Gallbladder (tissue), 1 donor: Measurements from ENCODE around the genes DSC1 and ZNF397.

DNA sequence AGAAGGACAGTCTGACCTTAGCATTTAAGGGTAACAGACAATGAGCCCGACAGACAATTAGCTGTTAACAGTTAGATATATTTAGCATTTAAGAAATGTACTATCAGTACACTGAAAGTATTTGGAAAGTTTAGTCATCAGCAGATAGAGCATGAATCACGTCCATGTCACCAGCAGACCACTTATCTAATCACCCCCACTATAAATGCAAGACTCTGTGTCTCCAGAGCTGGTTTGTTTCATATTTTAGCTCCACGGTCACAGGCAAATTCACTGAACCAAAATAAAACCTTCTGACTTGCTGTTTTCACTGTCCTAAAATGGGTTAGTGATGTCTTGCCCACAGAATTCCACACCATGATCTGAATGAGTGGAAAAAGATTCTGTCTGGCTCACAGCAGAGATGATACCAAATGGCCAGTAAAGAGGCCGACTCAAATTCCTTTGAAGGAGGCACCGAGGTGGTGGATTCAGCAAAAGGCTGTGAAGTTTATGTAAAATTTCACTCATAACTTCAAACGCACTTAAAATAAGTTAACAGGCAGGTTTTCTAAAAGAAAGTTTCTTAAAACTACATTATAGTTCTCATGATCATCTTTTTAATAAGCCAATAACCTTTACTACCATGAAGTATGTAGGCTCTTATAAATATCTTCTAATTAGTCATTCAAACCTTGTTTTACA lies 64.8 kb downstream of the CDH2 start:
- PRO-cap: no peak

DNA sequence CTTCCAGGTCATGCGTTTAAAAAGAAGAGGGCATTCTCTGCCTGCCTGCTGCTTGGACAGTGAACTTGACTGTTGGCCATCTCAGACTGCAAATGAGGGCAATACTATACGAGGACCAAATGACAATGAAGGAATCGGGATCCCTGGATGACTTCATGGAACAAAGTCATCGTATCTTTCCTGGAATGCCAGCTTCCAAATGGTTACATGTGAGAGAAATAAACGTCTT lies 57.2 kb downstream of the CDH2 start:
- PRO-cap: no peak

- PRO-cap: no peak
Observed at GRCh38 chr18:28126586-28127210, 50.2 kb downstream of the CDH2 start.

DNA sequence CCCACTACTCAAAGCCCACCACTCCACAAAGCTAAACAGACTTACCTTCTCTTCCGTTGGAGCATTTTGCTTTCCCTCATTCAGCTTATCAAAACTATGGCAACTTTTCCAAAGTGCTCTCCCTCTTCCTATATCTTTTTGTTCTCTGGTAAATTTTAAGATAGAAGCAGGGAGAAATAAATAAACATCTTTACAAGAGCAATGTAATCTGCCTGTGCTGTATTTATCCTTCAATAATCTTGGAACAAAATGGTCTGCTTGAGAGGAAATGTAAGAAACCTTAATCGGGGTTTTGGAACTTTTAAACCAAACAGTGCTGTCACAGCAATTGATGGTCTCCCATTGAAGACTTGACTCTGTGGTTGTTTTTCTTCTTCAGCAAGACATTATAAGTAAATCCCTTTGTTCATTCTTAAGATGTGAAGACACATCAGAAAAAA lies 360.1 kb downstream of the DSC3 start:
- PRO-cap: no peak

- PRO-cap: no peak
Observed at GRCh38 chr18:30992148-30992804, 50.3 kb downstream of the DSC3 start.

- PRO-cap: no peak
Observed at GRCh38 chr18:31070593-31070883, 28.0 kb upstream of the DSC3 start.

DNA sequence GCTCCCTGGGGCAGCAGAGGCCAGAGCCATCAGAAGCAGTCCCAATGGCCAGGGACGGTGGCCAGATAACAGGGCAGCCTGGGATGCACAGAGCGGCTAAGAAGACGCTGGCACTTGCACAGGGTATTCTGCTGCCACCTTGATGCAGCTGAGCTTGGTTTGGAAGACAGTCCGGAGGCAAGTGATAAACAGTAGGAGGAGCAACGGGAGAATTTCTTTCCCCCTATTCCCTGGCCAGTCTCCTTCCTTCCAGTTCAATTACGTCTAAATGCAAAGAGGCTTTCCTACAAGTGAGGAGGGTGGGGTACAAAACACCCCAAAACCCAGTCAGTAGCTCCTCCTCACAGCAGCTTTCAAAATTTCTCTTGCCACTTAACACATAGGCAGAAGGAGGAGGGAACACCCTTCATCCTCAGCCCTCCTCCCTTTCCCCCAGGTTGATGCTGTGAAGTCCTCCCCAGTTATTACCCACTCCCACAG lies at the start of gene DSC1:
DSC1 (minus strand) TSS at position 292 of the 480 bp plus-strand sequence.
- PRO-cap: no peak

- PRO-cap: no peak
Observed at GRCh38 chr18:31202960-31203420, 40.3 kb upstream of the DSC1 start.

DNA sequence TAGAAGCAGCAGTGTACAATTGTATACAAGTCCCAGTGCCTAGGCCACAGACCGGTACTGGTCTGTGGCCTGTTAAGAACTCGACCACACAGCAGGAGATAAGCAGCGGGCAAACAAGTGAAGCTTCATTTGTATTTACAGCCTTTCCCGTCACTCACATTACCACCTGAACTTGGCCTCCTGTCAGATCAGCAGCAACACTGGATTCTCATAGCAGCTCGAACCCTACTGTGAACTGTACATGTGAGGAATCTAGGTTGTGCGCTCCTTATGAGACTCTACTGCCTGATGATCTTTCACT lies 60.8 kb upstream of the DSC1 start:
- PRO-cap: no peak

- PRO-cap: no peak
Observed at GRCh38 chr18:32366582-32367610, 103.8 kb downstream of the GAREM1 start.

GRCh38 chr18:32372215-32373127 lies 98.2 kb downstream of the GAREM1 start:
- PRO-cap: bidirectional peak, plus-strand start at chr18:32372646, minus-strand start at chr18:32372344

DNA sequence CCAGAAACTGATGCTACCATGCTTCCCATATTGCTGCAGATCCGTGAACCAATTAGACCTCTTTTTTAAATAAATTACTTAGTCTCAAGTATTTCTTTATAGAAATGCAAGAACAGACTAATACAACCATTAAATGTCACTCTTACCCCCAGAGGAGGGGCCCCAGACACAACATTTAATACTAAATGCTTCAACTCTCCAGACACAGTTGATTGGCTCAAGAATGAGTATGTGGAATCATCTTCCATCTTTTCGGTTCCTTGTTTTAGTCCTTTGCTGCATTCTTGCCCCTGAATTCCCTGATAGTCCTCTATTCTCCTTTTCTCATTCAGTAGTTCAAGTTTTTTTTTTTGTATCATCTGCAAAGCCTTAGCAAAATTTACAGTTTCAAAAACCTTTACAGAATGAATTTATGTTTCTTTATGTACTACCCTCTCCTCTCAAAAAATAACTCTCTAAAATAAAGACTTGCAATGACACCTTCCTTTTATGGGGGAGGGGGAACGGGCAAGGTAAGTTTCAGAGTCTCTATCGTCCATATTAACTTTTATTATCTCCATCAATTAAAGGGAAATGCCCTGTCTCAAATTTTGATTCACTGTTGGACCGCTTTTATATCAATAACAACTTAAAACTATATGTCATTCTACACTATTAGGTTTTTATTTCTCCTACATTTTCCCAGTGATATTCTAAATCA lies 41.9 kb downstream of the GAREM1 start:
- PRO-cap: no peak

DNA sequence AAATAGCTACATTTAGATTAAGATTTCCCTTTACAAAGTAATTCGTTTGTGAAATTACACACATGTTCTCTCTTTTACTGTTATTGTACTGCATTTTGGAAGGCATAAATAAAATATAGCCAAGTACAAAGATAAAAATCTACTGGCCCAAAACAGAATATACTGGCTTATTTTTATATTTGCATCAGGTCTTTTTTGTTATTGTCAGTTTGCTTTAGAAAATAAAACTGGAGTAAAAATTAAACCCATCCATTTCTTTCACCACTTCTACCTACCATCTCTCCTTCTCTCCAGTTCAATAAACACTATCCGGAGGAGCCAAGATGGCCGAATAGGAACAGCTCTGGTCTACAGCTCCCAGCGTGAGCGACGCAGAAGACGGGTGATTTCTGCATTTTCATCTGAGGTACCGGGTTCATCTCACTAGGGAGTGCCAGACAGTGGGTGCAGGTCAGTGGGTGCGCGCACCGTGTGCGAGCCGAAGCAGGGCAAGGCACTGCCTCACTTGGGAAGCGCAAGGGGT lies 106.2 kb upstream of the NOL4 start:
- PRO-cap: no peak

GRCh38 chr18:34493523-34494386 lies 216.3 kb upstream of the DTNA start:
- PRO-cap: bidirectional peak, plus-strand start at chr18:34493894, minus-strand start at chr18:34493786

- PRO-cap: no peak
Observed at GRCh38 chr18:34943248-34943519, 98.0 kb upstream of the MAPRE2 start.

DNA sequence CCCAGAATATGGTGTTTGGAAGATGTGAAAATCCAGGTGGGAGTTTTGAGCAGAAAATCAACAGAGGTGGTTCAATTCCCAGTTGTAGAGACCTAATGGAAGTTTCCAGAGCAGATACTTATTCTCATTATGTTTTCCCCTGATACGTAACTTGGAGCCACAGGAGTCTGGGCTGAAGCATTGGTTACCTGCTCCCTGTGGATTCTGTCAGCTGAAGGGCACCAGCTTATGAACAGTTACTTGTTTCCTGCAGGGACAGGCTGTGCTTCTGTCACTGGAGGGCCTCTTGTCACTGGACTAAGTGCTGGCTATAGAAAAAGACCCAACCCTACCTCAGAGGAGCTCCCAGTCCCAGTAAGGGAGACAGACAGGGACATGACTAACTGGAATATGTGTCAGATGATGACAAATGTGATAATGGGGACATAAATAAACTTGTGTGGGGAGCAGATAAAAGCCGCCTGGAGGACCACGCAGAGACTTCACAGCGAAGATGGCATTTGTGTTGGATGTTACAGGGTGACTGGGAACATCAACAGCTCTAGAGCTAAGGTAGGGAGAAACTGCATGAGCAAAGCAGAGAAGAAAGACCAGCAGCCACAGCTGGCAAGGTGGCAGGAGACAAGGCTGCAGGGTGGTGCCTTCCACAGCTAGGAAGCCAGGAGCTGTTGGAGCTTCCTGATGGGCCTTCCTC lies 95.0 kb downstream of the MAPRE2 start:
- PRO-cap: no peak

DNA sequence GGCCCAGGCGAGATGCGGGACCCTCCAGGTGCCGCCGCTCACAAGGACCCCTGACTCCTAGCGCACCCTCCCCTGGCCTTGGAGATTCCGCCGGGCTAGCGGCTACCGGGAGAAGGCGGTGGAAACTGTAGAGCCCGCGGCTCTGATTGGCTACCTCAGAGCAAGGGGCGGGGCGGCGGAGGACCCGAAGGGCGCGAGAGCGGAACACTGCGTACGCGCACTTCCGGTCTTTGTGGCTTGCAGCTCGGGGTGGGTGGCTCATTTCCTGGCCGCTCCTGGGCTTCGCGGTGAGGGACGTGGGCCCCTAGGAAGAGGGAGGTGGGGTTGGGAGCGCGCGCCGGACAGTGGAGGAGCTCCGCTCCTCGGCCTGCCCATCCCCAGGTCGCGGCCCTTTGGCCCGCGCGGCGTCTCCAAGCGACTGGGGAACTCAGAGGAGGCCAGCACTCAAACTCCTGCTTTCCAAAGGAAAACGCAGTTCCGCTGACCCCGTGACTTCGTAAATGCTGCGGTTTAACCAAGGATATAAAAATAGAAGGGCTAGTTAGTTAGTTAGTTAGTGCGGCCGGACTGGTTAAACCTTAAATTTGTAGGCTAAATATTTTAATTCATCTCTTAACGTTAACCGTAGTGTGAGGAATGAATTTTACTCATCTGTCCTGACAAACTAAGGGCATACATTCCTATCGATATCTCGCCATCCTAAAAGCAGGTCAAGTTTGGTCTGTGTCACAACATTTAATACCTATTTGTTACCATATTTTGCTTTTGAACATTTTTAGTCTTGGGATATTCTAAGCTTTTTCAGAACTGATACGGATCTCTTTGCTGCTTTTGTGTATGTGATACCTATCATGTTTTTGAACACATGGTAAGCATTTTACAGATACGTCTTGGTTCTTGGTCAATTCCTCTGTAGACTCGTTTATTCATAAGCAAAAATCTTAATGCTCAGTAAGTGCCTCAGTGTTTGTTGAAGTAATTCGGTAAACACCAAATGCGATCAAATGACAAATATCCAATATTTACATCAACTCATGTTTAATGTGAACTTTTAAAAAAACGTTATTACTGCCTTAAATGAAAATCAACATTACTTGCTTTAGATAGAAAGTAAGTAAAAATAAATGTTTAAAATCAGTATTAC lies at the start of gene ZNF397:
ZNF397 (plus strand) TSS at position 212 of the 1,144 bp plus-strand sequence.
- PRO-cap: bidirectional peak, plus-strand start at position 233 of the sequence, minus-strand start at position 97 of the sequence; bidirectional peak, plus-strand start at position 413 of the sequence, minus-strand start at position 429 of the sequence

GRCh38 chr18:35580517-35581658 lies 652 bp upstream of the GALNT1 start:
- PRO-cap: unidirectional peak, plus-strand start at chr18:35581022; bidirectional peak, plus-strand start at chr18:35581190, minus-strand start at chr18:35581123; bidirectional peak, plus-strand start at chr18:35581754, minus-strand start at chr18:35581611

- PRO-cap: no peak
Observed at GRCh38 chr18:35582887-35583676, 1.5 kb downstream of the GALNT1 start.

DNA sequence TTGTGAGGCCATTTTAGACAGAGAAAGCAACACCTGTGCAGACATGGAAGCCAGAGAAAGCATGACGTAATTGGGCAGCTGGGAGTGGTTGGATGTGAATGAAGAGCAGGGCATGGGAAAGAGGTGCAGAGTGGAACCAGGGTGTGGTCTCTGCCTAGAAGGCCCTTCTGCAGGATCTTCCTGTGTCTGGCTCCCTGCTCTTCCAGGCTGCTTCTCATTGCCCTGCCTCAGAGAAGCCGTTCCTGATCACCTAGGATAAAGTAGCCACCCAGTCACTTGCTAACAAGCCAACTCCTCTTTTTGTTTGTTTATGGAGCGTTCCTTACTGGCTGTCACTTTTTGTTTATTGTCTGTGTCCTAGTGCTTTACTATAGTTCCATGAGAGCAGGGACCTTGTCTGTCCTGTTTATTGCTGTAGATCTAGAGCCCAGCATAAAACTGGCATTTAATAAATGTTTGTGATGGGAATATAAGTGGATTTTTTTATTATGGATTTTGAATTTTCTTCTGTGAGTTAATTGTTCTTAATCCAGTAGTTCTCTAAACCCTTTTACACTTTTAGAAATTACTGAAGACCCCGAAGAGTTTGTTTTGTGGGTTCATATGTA lies 28.6 kb downstream of the GALNT1 start:
- PRO-cap: no peak